ENCODE results near the gene DMRT1.

DNA sequence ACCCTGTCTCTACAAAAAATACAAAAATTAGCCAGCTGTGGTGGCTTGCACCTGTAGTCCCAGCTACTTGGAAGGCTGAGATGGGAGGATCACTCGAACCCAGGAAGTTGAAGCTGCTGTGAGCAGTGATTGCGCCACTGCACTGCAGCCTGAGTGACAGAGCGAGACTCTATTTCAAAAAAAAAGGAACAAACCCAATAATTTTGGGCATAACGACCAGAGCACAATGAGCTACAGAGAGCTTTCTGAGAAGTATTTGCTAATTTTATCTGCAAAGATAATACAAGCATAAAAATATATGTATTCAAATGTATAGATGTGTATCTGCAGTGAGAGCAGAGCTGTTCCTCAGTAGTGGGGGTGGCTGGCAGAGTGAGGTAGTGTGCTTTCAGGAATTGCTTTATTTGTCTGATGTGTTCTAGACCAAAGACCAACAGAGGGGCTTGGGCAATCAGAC, 5.1 kb downstream of the DOCK8 start:
- PRO-cap = no peak
- RAMPAGE, long total RNA, 4 experiments = no peak in any of the 4 experiments

DNA sequence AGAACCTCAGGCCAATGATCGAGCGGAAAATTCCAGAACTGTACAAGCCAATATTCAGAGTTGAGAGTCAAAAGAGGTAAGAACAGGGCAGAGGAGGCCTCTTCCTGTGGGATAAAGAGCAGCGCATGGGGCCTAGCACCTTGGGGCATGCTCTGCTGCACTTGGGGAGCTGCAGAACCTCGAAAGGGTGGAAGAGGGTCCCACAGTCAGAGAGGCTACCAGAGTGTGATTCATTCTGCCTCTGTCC, 41.0 kb upstream of the KANK1 start:
- PRO-cap = no peak
- RAMPAGE, long total RNA, 4 experiments = no peak in any of the 4 experiments

DNA sequence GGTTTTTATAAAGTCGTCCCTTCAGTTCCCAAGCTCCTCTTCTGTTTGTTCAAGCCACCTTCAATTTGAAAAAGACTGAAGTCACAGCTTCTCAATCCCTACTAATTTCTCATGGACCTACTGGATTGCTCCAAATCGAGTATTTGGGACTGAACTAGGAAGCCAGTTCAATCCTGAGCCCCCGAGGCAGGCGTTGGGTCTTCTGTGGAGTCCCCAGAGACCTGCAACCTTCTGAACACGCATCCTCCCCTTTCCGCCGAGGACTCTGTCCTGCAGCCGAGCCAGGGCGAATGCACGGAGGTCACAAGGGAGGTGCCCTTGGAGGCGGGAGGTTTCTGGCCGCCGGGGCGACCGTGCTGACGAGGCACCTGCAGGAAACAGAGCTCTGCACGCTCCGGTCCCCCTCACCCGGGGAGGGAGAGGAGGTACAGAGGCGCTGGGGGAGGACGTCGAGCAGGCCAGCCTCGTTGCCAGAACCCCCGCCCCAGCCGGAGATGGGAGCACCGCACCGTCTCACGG, 737 bp upstream of the KANK1 start:
- PRO-cap = bidirectional peak, plus-strand start at position 295 of the sequence, minus-strand start at position 267 of the sequence
- RAMPAGE, long total RNA, 4 experiments = start-site peak on the plus strand in 3 of 4 experiments, centred at positions 322 to 343 of the sequence, 11 to 263 reads per replicate

GRCh38 chr9:505202-505516, 664 bp downstream of the KANK1 start:
- PRO-cap = unidirectional peak, minus-strand start at chr9:505319
- RAMPAGE, long total RNA, 4 experiments = no peak in any of the 4 experiments

DNA sequence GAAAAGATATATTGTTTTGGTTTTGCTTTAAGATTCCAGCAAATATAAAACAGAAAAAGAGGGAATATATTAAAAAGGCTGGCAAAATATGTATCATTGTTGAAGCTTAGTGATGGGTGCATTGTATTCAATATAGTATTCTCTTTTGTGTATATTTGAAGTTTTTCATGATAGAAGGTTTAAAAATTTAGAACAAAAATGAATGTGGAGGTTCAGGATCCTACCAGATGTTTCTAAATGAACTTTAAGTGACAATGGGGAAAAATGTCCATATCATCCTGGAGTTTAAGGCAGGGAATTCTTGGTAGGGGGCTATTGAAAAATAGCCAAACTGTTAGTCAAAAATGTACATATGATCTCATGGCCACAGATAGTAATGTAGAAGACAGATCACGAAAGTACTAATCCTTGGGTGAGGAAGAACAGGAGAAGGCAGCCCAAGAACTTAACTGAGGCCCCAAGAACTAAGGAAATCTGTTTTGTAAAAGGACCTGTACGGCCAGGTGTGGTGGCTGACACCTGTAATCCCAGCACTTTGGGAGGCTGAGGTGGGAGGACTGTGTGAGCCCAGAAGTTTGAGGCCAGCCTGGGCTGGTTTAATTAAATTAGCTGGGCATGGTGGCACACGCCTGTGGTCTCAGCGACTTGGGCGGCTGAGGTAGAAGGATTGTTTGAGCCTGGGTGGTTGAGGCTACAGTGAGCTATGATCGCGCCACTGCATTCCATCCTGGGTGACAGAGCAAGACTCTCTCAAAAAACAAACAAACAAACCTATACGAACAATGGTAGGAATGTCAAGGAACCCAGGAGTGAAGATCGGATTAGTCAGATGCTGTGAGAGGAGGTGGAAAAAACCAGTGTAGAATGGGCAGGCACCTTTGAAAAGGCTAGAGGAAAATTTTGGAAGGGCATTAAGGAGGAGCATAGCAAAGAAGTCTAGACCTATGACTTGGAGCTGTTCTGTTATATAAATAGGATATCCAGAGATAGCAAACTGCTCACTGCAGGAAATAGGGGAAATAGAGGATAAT, 53.1 kb downstream of the KANK1 start:
- PRO-cap = no peak
- RAMPAGE, long total RNA, 4 experiments = no peak in any of the 4 experiments

GRCh38 chr9:573945-574374, 69.5 kb downstream of the KANK1 start:
- PRO-cap = no peak
- RAMPAGE, long total RNA, 4 experiments = no peak in any of the 4 experiments

GRCh38 chr9:618634-619061, 114.2 kb downstream of the KANK1 start:
- PRO-cap = no peak
- RAMPAGE, long total RNA, 4 experiments = no peak in any of the 4 experiments

DNA sequence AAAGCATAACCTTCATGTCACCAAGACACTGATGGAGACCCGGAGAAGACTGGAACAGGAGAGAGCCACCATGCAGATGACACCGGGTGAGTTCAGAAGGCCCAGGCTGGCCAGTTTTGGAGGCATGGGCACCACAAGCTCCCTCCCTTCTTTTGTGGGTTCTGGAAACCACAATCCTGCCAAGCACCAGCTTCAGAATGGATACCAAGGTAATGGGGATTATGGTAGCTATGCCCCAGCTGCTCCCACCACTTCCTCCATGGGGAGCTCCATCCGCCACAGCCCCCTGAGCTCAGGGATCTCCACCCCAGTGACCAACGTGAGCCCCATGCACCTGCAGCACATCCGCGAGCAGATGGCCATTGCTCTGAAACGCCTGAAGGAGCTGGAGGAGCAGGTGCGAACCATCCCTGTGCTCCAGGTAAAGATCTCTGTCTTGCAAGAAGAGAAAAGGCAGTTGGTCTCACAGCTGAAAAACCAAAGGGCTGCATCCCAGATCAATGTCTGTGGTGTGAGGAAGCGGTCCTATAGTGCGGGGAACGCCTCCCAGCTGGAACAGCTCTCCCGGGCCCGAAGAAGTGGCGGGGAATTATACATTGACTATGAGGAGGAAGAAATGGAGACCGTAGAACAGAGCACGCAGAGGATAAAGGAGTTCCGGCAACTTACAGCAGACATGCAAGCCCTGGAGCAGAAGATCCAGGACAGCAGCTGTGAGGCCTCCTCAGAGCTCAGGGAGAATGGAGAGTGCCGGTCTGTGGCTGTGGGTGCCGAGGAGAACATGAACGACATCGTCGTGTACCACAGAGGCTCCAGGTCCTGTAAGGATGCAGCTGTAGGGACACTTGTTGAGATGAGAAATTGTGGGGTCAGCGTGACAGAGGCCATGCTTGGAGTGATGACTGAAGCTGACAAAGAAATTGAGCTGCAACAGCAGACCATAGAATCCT, 130.0 kb upstream of the DMRT1 start:
- PRO-cap = no peak
- RAMPAGE, long total RNA, 4 experiments = start-site peak on the plus strand in 2 of 4 experiments, centred at positions 315 to 894 of the sequence, 33 to 47 reads per replicate

DNA sequence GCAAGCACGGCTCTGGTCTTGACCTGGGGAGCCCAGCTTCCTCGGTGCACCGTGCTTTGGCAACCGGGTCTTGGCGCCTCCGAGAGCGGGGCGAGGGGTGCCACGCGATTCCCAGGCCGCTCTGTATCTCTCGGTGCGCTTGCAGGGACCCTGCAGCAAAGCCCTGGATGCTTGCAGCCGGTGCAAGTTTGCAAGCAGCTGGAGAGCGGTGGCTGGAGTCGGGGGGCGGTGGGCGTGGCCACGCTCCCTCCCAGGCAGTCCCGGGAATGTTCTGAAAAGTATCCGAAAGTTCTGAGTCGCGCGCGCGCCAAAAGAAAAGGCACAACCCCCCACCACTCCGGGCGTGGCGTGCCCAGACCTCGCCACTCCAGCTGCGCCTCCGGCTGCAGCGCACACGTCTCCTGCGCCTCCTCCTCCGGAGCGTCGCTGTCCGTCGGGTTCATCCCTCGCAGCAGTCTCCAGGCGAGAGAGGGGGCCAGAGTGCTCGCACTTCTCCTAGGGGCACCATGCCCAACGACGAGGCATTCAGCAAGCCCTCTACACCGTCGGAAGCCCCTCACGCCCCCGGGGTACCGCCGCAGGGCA, at the start of gene DMRT1:
TSS of gene DMRT1 (plus strand) at position 365 of the 585 bp plus-strand sequence.
- PRO-cap = no peak
- RAMPAGE, long total RNA, 4 experiments = no peak in any of the 4 experiments

DNA sequence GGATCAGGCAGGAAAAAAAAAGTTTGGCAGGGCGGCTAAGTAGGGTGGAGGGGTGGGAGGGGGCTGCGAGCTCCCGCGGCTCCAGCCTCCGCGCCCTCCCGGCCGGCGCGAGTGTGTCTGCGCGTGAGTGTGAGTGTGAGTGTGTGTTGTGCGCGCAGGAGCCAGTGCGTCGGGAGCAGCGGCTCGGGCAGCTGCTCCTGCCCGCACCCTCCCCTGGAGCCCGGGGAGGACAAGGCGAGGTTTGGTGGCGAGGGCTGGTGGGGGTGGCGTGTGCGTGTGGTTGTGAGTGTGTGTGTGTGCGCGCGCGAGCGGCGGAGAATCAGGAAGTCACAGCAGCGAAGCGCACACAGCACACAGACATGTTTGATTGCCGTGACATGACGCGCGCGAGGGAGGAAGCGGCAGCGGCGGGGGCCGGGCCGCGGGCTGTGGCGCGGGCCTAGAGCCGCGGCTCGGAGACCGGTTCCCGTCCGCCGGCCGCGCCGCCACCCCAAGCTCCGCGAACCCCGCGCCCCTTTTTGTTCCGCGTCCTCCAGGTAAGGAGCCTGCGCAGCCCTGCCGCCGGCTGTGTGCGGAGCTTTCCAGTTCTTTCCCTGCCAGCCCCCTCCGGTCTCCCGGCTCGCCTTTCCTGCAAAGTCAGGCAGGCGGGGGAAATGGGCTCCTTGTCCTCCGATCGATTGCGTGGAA, 2.3 kb downstream of the SMARCA2 start:
- PRO-cap = bidirectional peak, plus-strand start at position 164 of the sequence, minus-strand start at position 222 of the sequence; bidirectional peak, plus-strand start at position 366 of the sequence, minus-strand start at position 334 of the sequence
- RAMPAGE, long total RNA, 4 experiments = start-site peak on the plus strand in 2 of 4 experiments, centred at position 436 of the sequence, 21 to 28 reads per replicate

- PRO-cap = no peak
- RAMPAGE, long total RNA, 4 experiments = start-site peak on the plus strand in 1 of 4 experiments, at chr9:2110379-2110416 at its widest, 25 reads per replicate
Observed at GRCh38 chr9:2110185-2110522, 95.0 kb downstream of the SMARCA2 start.

DNA sequence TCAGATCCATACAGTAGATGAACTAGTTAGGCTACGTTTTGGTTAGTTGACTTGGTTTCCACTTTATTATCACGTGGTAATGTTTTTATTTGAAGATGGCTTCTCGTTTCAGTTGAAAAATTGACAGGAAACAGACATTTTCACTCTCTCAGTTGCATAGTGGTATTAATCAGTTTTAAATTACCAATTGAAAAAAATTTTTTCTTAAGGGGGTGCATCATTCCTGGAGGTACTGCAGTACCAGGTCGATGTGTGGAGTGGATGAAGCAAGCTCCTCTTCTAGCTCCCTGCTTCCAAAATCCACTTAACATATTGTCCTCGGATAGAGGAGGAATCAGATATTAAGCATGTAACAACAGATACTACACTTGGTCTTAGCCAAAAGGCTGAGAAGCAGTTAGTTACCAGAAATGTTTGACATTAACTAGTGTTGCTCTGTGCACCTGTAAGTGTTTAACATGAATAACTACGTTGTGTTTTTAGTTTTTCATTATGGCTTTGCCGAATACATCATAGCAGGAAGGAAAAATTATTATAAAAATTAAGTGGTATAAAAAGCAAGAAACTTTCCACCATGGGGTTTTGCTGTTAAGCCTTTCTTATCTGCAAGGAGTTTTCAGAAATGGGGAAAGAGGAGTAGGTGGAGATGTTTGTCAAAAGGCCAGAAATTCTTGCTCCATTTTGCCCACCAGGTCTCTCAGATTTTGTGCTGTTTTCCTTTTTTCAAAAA, 147.6 kb downstream of the SMARCA2 start:
- PRO-cap = no peak
- RAMPAGE, long total RNA, 4 experiments = no peak in any of the 4 experiments

- PRO-cap = no peak
- RAMPAGE, long total RNA, 4 experiments = no peak in any of the 4 experiments
Observed at GRCh38 chr9:2241509-2241850, 226.3 kb downstream of the SMARCA2 start.

DNA sequence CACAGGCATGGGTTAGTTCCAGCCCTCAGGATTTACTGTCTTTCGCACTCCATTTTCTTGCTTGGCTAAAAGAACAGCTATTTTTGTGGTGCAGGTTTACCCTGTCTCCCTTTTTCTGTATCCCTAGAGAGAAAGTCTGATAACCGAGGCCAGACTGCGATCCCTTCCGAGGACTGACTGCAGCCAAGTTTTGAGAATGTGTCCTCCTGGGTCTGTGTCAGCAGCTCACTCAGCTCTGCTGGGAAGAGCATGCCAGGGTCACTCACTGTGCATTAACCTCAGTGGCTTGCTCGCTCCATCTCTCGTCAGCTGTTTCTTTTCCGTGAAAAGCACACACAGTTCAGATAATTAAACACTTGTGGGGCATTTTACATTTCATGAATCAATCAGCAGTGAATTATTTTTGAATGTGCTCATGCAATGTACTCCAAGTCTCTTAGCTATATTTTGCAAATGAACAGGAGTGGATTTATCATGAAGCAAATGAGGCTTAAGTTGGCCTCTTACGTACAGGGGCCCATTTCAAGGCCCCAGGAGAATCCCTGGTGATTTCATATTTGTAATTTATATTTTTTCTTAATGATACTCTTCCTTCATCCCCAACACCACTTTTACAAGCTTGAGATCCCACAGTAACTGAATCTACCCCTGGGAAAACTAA, 252.1 kb downstream of the SMARCA2 start:
- PRO-cap = no peak
- RAMPAGE, long total RNA, 4 experiments = no peak in any of the 4 experiments

DNA sequence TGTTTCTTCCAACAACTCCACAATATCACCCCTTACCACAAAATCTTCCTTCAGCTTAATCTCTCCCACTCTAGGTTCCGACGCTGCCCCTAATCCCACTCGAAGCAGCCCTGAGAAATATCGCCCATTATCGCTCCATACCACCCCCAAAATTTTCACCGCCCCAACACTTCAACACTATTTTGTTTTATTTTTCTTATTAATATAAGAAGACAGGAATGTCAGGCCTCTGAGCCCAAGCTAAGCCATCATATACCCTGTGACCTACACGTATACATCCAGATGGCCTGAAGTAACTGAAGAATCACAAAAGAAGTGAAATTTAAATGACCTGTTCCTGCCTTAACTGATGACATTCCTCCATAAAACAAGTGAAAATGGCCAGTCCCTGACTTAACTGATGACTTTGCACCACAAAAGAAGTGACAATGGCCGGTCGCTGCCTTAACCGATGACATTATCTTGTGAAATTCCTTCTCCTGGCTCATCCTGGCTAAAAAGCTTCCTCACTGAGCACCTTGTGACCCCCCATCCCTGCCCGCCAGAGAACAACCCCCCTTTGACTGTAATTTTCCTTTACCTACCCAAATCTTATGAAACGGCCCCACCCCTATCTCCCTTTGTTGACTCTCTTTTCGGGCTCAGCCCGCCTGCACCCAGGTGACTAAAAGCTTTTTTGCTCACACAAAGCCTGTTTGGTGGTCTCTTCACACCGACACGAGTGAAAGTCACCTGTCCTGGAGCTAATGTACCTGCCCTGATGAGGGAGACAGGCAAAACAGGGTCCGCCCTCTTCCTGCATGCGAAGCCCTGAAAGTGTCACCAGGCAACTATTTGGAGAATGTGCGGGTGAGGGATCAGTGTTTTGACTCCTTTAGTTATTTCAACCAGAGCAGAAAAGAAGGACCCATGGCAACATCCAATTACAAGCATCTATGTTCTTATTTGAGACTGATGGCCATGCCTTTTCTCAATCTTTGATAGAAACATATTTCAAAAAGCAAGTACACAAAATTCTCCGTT, 266.0 kb downstream of the SMARCA2 start:
- PRO-cap = no peak
- RAMPAGE, long total RNA, 4 experiments = no peak in any of the 4 experiments

- PRO-cap = no peak
- RAMPAGE, long total RNA, 4 experiments = no peak in any of the 4 experiments
Observed at GRCh38 chr9:2489884-2490511, 131.6 kb upstream of the VLDLR start.

GRCh38 chr9:2602524-2603139, 19.0 kb upstream of the VLDLR start:
- PRO-cap = no peak
- RAMPAGE, long total RNA, 4 experiments = no peak in any of the 4 experiments

GRCh38 chr9:2620107-2620531, 1.5 kb upstream of the VLDLR start:
- PRO-cap = no peak
- RAMPAGE, long total RNA, 4 experiments = no peak in any of the 4 experiments

- PRO-cap = no peak
- RAMPAGE, long total RNA, 4 experiments = no peak in any of the 4 experiments
Observed at GRCh38 chr9:2798851-2799050, 45.1 kb downstream of the PUM3 start.

DNA sequence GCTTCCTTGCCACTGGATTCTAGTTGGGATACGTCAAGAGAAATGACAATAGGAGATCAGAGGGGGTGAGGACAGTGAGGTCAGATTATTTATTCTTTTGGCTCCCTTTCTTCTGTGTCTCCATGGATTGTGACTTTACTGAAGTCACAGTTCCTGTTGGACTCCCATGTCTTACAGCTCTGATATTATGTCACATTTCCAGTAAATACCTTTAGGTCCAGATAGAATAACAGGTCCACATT, 153.0 kb upstream of the PUM3 start:
- PRO-cap = no peak
- RAMPAGE, long total RNA, 4 experiments = no peak in any of the 4 experiments